SK-MEL-5 (cell line): ENCODE measurements around the genes MYOC and TNFSF18.

RAMPAGE:
- cytosol, long total RNA: no peak
- long total RNA: no peak
- nucleus, long total RNA: no peak
Observed at GRCh38 chr1:171600819-171601232, 21.2 kb upstream of the MYOCOS start.

DNA sequence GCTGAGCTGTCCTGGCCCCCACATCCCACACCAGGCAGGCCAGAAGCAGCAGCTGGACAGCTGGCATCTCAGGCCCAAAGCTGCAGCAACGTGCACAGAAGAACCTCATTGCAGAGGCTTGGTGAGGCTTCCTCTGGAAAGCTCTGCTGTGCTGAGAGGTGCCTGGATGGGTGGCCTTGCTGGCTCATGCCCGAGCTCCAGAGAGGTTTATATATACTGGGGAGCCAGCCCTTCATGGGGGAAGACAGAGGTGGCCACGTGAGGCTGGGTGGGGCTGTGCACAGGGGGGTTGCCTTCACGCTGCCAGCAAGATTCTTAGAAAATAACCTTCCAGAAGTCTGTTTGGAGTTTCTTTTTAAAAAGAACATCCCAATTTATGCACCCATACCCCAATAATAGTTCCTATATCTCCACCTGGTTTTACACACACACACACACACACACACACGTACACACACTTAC lies at the start of gene MYOC:
Gene MYOC, minus strand, starts transcription at position 186 of the 462 bp plus-strand sequence.
RAMPAGE:
- cytosol, long total RNA: no peak
- long total RNA: no peak
- nucleus, long total RNA: no peak

RAMPAGE:
- cytosol, long total RNA: no peak
- long total RNA: no peak
- nucleus, long total RNA: no peak
Observed at GRCh38 chr1:171742977-171743493, 1.2 kb upstream of the VAMP4 start.

GRCh38 chr1:171868239-171868586 lies 26.9 kb downstream of the DNM3 start:
RAMPAGE:
- cytosol, long total RNA: no peak
- long total RNA: no peak
- nucleus, long total RNA: no peak

RAMPAGE:
- cytosol, long total RNA: no peak
- long total RNA: no peak
- nucleus, long total RNA: no peak
Observed at GRCh38 chr1:171872341-171872722, 31.0 kb downstream of the DNM3 start.

RAMPAGE:
- cytosol, long total RNA: no peak
- long total RNA: no peak
- nucleus, long total RNA: no peak
Observed at GRCh38 chr1:171997490-171997860, 156.2 kb downstream of the DNM3 start.

DNA sequence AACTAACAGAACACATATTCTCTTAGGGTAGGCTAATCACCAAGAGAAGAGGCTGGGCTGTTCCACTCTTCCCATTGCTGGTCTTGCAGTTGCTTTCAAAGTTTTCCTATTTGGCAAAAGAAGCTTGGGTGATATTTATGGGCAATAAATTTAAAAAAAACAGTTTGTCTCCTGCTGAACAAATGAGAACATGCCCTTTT lies 284.1 kb downstream of the DNM3 start:
RAMPAGE:
- cytosol, long total RNA: no peak
- long total RNA: no peak
- nucleus, long total RNA: no peak

GRCh38 chr1:172144062-172145293 lies 276.0 kb upstream of the C1orf105 start:
RAMPAGE:
- cytosol, long total RNA: no peak
- long total RNA: no peak
- nucleus, long total RNA: no peak

DNA sequence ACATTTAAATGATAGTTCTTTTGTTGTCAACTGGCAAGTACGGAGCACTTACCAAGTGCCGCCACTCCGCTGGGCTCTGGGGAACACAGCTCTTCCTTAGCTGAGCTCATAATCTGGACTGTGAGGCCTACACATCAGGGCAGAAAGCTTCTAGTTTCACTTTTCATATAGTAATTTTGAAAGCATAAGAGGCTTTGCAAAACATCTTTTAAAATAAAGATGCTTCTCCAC lies 239.6 kb upstream of the C1orf105 start:
RAMPAGE:
- cytosol, long total RNA: no peak
- long total RNA: no peak
- nucleus, long total RNA: no peak

DNA sequence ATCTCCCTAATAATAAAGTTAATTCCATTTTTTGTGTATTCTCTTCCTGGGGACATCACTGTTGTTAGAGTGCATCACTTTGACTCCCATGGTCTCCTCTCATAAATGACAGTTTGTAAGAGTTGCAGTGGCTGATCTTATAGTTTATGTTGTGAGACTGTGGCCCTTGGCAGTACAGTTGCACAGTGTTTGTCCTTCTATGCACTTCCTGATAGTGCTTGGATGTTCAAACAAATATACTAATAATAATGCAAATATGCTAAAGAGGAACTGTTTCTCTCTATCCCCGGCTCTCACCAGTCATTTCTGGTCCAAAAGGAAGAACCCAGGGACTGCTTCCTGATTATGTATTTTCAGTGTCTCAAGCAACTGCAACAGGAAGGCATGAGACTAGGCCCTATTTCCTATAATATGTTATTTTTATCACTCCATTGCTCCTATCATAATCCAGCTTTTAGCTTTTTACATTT lies 17.1 kb upstream of the SUCO start:
RAMPAGE:
- cytosol, long total RNA: no peak
- long total RNA: no peak
- nucleus, long total RNA: no peak

DNA sequence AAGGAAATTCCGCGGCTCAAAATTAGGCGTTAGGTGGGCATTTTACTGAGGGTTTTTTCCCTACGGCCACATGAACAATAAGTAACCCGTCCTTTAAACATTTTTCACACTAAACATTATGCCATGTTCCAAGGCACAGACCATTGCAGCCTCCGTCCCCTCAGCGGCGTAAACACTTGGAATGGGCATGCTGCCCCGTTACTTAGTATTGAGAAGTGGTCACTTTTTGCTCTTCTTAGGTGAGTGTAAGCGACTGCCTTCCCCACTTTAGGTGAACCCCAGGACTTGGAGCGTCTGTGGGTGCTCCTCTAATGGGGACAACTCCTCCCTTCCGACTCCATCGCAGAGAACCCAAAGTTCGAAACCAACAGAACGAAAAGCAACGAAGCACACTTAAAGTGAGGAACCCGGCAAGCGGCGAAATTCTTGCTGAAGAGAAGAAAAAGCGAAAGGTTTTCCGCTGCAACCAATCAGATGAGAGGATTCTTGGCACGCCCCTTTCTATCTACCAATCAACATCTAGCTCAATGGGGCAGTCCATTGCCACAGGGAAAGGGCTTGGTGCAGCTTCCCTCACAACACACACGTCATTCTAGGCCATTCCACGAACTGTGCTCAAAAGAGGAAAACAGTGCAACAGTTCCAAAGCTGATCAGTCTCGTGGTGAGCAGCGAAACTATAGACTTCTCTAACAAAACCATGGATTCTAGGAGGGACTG lies 792 bp upstream of the SUCO start:
RAMPAGE:
- cytosol, long total RNA: no peak
- long total RNA: no peak
- nucleus, long total RNA: start-site peak on the minus strand centred at position 429 of the sequence, 41 bp wide, 50 and 13 reads in 2 replicates

DNA sequence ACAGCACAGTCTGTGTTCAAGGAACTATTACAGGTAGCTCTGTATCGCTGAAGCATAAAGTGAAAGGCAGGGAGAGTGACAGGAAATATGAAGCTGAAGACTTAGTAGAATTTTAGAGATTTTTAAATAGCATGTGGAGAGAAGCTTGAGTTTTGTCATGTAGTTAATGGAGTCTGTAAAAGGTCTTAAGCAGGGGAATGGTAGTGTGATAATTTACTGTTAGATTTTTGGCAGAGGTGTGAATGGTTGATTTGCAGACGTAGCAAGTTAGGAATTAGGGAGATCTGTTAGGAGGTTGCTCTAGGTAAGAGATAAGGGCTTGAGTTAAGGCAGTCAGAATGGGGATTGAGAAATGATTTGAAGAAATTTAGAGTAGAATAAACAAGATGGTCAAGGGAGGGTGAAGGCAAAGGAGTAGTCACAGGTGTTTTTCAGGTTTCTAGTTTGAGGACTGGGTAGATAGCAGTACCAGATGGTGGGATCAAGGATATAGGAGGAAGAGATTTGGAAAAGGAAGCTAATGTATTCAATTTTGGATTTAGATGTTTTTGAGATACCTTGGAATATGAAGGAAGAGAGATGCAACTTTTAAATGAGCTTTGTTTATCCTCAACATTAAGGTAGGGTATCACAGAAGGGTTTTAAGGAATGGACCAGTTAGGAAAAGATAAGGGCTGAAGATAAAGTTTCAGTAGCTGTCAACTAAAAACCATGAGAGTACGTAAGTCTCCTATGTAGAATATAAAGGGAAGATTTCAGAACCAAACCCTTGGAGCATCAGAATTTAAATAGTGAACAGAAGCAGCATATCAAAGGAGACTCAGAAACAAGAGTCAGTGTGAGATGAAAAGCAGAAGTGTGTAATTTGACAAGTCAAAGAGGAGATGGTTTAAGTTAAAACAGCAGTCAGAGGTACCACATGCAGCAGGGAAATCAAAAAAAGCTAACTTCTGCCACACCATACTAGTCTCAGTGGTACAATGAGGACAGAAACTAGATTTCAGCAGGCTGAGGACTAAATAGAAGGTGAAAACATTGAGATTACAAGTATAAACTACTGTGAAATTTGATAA lies 12.0 kb downstream of the SUCO start:
RAMPAGE:
- cytosol, long total RNA: no peak
- long total RNA: no peak
- nucleus, long total RNA: no peak

DNA sequence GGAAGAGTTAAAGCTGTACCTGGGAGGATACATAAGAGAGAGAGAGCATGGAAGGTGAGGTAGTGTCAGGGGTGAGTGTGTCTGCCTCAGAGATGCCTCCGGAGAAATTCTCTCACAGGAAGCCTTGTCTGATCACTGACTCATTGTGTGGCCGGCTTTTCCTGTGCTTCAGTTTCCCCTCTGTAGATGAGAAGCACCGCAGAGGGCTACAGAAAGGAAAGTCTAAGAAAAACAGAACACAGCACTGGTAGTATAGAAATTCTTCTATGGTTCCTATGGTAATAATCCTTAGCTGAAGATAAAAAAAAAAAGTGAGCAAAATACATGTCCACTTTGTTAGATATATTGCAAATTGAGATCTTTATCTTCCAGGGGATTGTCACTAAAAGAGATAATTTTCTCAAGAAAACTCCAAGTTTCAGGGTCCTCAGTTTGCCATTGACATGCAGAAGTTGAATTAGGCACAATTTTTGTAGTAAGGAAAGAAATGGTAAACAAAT lies 40.4 kb downstream of the FASLG start:
RAMPAGE:
- cytosol, long total RNA: no peak
- long total RNA: no peak
- nucleus, long total RNA: no peak

GRCh38 chr1:172825880-172826711 lies 167.2 kb downstream of the FASLG start:
RAMPAGE:
- cytosol, long total RNA: no peak
- long total RNA: no peak
- nucleus, long total RNA: no peak

GRCh38 chr1:172906603-172907196 lies 144.0 kb downstream of the TNFSF18 start:
RAMPAGE:
- cytosol, long total RNA: no peak
- long total RNA: no peak
- nucleus, long total RNA: no peak

DNA sequence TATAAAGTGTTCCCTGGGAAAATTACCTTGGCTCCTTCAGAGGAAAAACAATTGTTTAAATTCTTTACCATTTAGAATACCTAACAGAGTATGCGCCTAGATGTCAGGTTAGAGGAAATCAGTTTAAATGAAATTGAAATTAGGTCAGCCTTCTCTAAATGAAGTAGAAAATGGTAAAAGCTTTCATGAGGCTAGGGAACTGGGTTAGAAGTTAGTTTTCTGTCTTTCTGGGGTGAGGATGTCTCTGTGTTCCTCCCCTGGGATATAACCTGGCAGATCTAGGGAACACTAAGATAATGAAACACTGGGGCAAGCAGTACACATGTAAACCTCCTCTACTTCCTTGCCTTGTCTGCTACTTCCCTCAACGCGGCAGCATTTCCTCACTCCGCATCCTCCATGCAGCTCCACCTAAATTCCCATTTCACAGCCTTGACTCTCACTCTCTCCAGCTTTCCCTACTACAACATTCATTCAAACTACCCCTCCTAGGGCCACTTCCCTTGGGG lies 90.4 kb downstream of the TNFSF18 start:
RAMPAGE:
- cytosol, long total RNA: no peak
- long total RNA: no peak
- nucleus, long total RNA: no peak

RAMPAGE:
- cytosol, long total RNA: no peak
- long total RNA: no peak
- nucleus, long total RNA: no peak
Observed at GRCh38 chr1:173050765-173051086, at the start of gene TNFSF18. TNFSF18 (minus strand) TSS chr1:173050941.

DNA sequence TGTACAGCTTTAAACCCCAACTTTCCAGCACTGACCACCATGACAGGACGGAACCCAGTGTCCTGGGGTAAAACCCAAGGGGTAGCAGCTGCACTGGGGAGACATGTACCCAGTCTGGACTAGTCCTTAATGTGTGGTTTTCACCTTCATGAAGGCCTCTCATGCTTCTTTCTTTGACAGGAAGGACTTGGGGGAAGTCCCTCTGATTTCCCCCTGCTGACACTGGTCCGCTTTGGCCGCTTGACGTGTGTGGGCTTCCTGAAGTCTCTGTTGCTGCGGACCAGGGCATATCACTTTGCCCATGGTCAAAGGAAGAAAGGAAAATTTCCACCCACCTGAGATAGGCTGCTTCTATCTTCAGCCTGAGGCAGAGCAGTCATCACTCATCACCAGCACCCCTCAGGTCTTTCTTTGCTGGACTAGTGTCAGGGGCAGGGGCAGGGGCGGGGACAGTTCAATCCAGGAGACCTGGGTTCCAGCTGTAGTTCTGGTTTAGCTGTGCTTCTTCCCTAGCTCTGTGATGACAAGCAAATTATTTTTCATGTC lies 66.2 kb upstream of the PRDX6 start:
RAMPAGE:
- cytosol, long total RNA: no peak
- long total RNA: no peak
- nucleus, long total RNA: no peak

RAMPAGE:
- cytosol, long total RNA: start-site peak on the minus strand at chr1:173867977-173867983, 36 and 28 reads in 2 replicates
- long total RNA: start-site peak on the minus strand at chr1:173867986-173867994, 1,426 and 1,197 reads in 2 replicates
- nucleus, long total RNA: start-site peak on the minus strand at chr1:173867982-173867994, 10,139 and 2,571 reads in 2 replicates
Observed at GRCh38 chr1:173867936-173868132, 346 bp upstream of the ZBTB37 start.

RAMPAGE:
- cytosol, long total RNA: no peak
- long total RNA: no peak
- nucleus, long total RNA: no peak
Observed at GRCh38 chr1:173951902-173952384, 34.8 kb upstream of the SERPINC1 start.